Pulmonary lymph node (tissue), 1 donor: ENCODE data around the gene CAPZA1.

DNA sequence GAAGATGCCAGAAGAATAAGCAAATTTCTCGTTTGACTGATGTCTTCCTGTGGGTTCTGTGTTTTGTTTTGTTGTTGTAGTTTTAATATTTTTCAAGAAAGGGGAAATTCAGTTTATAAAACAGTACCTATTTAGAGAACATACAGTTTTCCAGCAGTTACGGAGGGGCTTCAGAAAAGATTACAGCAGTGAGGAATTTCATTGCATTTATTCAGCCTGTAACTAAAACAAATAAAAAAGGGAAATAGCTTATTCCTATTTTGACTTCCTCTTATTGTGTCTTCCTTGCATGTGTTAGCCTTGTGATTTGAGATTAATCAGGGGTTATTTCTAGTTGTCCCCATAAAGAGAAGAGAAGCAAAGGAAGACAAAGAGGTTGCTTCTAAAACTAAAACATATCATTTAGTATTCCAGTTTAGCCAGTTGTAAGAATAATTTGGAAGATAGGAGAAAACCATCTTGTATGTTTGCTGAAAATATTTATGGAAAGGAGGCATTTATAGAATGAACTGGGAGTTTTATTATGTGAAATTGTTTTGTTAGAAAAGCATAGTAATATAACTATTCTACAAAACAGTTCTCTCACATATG, 35.1 kb downstream of the CTTNBP2NL start:
- PRO-cap: bidirectional peak, plus-strand start at position 345 of the sequence, minus-strand start at position 58 of the sequence

GRCh38 chr1:112465068-112465909, 43.5 kb upstream of the WNT2B start:
- PRO-cap: no peak

DNA sequence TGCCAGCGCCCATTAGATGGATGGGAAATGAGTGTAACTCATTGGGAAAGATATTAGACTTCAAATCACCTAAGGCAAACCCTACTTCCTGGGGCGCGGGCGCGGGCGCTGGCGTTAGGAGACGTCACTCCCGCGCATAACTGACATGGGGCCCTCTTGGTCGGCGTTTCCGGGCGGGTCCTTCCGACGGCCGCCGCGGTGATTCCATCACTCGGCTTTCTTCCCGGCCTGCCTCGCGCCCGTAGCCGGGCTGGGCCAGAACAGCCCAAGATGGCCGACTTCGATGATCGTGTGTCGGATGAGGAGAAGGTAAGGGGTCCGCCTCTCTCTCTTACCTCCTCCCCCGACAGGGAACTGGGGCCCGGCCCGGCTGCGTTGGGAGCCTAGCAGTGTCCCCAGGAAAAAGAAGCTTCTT, at the start of gene CAPZA1:
TSS of gene CAPZA1 (plus strand) at position 258 of the 415 bp plus-strand sequence.
- PRO-cap: bidirectional peak, plus-strand start at position 244 of the sequence, minus-strand start at position 142 of the sequence

DNA sequence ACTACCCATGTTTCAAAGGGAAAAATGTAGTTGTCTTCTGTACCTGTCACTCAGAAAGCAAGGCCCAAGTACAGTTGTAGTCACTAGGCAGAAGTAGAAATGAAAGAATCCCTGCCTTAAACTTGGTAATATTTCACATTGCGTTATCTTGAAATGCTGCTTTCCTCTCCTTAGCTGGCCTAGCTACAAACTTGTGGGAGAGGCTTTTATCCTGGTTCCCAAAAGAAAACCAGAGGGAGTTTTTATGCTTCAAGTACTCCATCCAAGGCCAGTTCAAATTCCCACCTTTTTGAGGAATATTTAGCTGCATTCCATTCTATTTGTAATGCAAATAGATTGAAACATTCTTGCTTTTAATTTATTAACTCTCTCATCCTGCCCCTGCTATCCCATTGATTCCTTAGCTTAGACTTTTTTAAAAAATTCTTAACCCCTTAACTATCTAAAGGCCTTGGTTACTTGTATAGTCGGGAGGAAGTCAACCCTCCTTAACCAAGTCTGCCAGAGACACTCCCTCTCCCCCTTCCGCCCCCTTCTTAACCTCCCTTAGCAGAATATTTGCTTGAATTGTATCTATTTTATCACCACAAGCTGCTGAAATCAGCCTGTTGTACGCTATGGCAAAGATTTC, 2.5 kb upstream of the MOV10 start:
- PRO-cap: no peak

- PRO-cap: no peak
These were observed 8.2 kb downstream of the RHOC start for GRCh38 chr1:112698292-112699610.

- PRO-cap: bidirectional peak, plus-strand start at chr1:112701033, minus-strand start at chr1:112700777
These were observed 6.1 kb downstream of the RHOC start for GRCh38 chr1:112700422-112701638.

GRCh38 chr1:112871142-112871460, 84.9 kb downstream of the SLC16A1 start:
- PRO-cap: no peak

DNA sequence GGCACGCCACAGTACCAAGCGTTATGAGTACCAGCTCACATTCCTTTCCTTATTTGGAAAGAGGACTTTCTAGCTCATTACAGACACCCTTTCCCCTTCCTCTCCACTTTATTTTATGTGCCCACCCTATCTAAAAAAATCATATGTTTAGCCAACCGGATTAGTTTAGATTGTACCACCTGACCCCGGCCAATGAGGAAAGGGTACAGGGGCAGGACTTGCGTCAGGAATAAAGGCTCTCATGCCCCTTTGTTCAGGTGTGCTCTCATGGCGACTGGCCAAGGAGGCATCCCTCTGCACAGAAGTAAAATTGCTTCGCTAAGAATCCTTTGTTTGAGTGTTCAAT, 129.4 kb downstream of the LRIG2 start:
- PRO-cap: no peak

- PRO-cap: no peak
These were observed 134.0 kb downstream of the LRIG2 start for GRCh38 chr1:113206823-113207580.

- PRO-cap: no peak
These were observed 584 bp downstream of the PHTF1 start for GRCh38 chr1:113758454-113759349.

DNA sequence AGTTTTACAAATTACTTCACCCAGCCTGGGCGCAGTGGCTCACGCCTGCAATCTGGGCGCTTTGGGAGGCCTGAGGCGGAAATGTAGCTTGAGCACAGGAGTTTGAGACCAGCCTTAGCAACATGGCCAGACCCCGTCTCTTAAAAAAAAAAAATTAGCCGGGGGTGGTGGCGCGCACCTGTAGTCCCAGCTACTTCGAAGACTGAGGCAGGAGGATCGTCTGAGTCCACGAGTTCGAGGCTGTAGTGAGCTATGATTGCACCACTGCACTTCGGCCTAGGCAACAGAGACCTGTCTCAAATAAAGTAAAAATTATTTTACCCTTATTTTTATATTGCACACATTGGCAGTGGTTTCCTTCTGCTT, 1.2 kb upstream of the PHTF1 start:
- PRO-cap: no peak

DNA sequence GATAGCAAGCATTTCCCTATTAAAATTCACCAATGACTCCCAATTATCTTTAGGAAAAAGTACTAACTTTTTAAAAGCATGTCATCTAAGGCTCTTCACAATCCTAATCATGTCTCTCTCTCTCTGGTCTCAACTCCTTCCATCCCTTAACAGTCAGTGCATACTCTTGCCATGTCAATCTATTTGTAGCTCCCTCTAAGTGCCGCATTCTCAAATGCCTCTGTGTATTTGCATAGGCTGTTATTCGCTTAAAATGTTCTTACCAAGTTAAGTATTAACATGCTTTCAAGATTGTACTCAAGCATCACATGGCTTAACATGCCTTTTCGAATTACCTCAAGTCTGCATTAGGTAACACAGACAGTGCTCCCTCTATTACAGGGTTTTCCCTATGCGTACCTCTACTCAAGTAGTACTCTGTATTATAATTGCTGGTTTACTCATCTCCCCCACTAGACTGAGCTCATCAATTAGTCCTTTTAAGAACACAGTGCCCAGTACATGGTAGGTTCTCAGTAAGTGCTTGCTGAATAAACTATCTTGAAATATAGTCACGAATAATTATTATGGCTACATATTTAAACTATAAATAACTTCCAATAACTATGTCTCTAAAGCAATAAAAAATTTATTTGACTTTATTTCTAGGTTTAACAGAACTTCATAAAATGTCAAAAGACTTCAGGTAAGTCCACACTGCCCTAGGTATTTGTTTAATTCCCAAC, 17.8 kb downstream of the RSBN1 start:
- PRO-cap: no peak

- PRO-cap: unidirectional peak, plus-strand start at chr1:113811886; bidirectional peak, plus-strand start at chr1:113812663, minus-strand start at chr1:113812262
These were observed 578 bp downstream of the RSBN1 start for GRCh38 chr1:113811443-113812352.

- PRO-cap: no peak
These were observed 7.2 kb upstream of the OLFML3 start for GRCh38 chr1:113971803-113972705.

GRCh38 chr1:114151942-114153352, 1.2 kb downstream of the SYT6 start:
- PRO-cap: no peak

DNA sequence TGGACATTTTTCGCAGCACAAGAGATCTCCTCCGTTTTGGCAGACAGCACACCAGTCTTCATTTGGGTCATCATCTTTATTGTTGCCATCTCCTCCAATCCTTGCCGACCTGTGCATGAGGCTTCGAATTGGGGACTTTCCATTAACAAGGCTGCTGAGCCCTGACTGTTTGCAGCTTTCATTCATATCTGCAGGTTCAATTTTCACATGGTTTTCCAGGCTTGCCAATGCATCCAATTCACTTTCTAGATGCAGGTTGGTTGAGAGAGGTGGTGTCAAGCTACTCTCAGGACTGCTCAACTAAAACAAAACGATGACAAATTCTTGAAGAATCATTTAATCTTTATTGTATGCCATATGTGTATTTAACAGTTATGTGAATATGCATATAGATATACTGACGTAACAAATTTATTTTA, 105.5 kb downstream of the TRIM33 start:
- PRO-cap: no peak

- PRO-cap: no peak
These were observed 1.1 kb downstream of the TRIM33 start for GRCh38 chr1:114509700-114510466.

GRCh38 chr1:114511390-114511678, 331 bp upstream of the TRIM33 start:
- PRO-cap: no peak

GRCh38 chr1:114726072-114726769, 9.7 kb upstream of the NRAS start:
- PRO-cap: no peak

DNA sequence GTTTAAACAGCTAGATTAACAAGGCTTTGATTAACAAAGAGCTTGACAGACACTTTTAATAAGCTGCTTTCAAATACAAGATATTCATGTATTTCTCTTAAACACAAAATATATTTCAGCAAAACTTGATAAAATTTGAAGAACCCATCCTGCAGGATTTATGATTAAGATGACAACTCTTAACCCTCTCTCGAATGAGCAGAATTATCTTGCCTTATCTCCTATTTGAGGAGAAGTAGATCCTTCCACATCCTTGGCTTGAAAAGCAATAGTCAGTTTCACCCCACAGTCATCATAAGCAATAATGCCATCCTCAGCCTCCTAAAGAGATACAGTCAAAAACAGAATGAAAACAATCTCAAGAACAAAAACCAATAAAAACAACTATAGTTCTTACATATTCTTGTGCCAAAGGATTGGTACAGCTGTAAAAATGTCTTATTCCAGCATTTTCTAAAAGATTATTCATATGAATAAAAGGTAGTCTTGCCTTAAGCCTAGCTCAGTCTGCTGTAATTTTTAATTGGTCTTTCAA, 10.3 kb upstream of the NRAS start:
- PRO-cap: no peak